K562 (cell line): ENCODE measurements around a stretch of chr5.

GRCh38 chr5:155156648-155157067 is 143.1 kb downstream of the KIF4B start:
- RAMPAGE, long total RNA: no peak
- RRBS: no CpG with 5 or more reads among the region's 4 CpGs
PRO-cap:
- standard: no peak
- CoPRO, capped RNA only, 2 experiments: no peak in any of the 2 experiments
- CoPRO, capped and uncapped RNA, 2 experiments: no peak in any of the 2 experiments
- CoPRO, uncapped RNA only, 2 experiments: no peak in any of the 2 experiments
CAGE:
- cytosol, long polyA plus RNA: no peak
- long polyA plus RNA: no peak
- nucleolus, long total RNA: no peak
- nucleus, long polyA plus RNA: no peak

DNA sequence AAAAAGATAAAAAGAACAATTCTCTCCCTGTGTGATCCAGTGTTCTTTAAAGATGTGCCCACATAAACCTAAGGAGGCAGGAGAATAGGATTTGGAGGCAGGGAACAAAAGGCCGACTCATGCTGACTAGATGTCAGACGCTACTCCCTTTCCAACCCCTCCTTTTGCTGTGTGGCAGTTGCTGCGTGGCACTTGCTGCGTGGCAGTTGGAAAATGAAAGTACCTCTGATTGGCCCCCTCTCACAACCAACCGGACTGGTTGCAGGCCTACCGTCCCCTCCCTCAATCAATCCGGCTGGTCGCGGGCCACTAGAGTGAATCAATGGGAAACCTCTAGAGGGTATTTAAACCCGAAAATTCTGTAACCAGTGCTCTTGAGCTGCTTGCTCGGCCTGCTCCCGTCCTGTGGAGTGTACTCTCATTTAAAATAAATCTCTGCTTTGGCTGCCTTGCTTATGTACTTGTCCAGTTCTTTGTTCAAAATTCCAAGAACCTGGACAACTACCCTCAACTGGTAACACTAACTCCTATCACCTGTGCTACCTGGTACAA is 551.1 kb downstream of the KIF4B start:
- RAMPAGE, long total RNA: no peak
- RRBS: no CpG with 5 or more reads among the region's 12 CpGs
PRO-cap:
- standard: no peak
- CoPRO, capped RNA only, 2 experiments: no peak in any of the 2 experiments
- CoPRO, capped and uncapped RNA, 2 experiments: no peak in any of the 2 experiments
- CoPRO, uncapped RNA only, 2 experiments: no peak in any of the 2 experiments
CAGE:
- cytosol, long polyA plus RNA: no peak
- long polyA plus RNA: no peak
- nucleolus, long total RNA: no peak
- nucleus, long polyA plus RNA: no peak

DNA sequence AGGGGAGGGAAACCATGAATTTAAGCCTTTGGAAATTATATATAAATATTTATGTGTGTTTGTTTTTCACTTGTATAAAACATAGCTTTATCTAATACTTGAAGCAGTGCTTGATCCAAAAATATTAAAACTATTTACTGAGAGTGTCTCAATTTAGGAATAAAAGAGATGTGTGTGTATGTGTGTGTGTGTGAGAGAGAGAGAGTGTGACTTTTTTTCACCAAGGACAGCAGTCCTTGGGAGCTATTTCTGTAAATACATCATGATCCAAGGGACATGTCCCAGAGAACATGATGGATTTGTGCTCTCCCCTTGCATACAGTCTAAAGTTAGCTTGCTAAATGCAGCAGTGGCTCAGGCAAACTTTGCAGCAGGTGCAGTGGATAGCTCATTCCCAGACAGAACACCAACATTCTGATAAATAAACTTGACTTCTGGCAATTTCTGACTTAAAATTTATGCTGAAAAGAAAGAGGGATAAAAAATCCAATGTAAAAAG is 55.5 kb upstream of the SGCD start:
- RAMPAGE, long total RNA: no peak
PRO-cap:
- standard: no peak
- CoPRO, capped RNA only, 2 experiments: no peak in any of the 2 experiments
- CoPRO, capped and uncapped RNA, 2 experiments: no peak in any of the 2 experiments
- CoPRO, uncapped RNA only, 2 experiments: no peak in any of the 2 experiments
CAGE:
- cytosol, long polyA plus RNA: no peak
- long polyA plus RNA: no peak
- nucleolus, long total RNA: no peak
- nucleus, long polyA plus RNA: no peak

GRCh38 chr5:156581812-156582765 is 255.1 kb downstream of the SGCD start:
- RAMPAGE, long total RNA: no peak
- RRBS: no CpG with 5 or more reads among the region's 5 CpGs
PRO-cap:
- standard: no peak
- CoPRO, capped RNA only, 2 experiments: no peak in any of the 2 experiments
- CoPRO, capped and uncapped RNA, 2 experiments: no peak in any of the 2 experiments
- CoPRO, uncapped RNA only, 2 experiments: no peak in any of the 2 experiments
CAGE:
- cytosol, long polyA plus RNA: no peak
- long polyA plus RNA: no peak
- nucleolus, long total RNA: no peak
- nucleus, long polyA plus RNA: no peak

DNA sequence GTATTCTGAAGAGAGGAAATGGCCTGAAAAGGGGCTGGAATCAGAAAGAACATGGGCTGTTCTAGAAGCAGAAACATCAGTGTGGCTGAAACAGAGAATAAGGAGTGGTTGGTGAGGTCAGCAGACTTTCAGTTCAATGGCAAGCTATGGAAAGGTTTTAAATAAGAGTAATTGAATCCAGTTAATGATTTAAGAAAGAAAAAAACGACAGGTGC is 16.1 kb upstream of the HAVCR1 start:
- RAMPAGE, long total RNA: no peak
- RRBS: no CpG with 5 or more reads among the region's 1 CpG
PRO-cap:
- standard: no peak
- CoPRO, capped RNA only, 2 experiments: no peak in any of the 2 experiments
- CoPRO, capped and uncapped RNA, 2 experiments: no peak in any of the 2 experiments
- CoPRO, uncapped RNA only, 2 experiments: no peak in any of the 2 experiments
CAGE:
- cytosol, long polyA plus RNA: no peak
- long polyA plus RNA: no peak
- nucleolus, long total RNA: no peak
- nucleus, long polyA plus RNA: no peak

- RAMPAGE, long total RNA: no peak
- RRBS: no CpG with 5 or more reads among the region's 5 CpGs
PRO-cap:
- standard: no peak
- CoPRO, capped RNA only, 2 experiments: no peak in any of the 2 experiments
- CoPRO, capped and uncapped RNA, 2 experiments: no peak in any of the 2 experiments
- CoPRO, uncapped RNA only, 2 experiments: no peak in any of the 2 experiments
CAGE:
- cytosol, long polyA plus RNA: no peak
- long polyA plus RNA: no peak
- nucleolus, long total RNA: no peak
- nucleus, long polyA plus RNA: no peak
These were observed 430 bp downstream of the HAVCR2 start for GRCh38 chr5:157108369-157108859.

GRCh38 chr5:157139080-157139522 is 3.6 kb downstream of the MED7 start:
- RAMPAGE, long total RNA: no peak
- RRBS: no CpG with 5 or more reads among the region's 5 CpGs
PRO-cap:
- standard: no peak
- CoPRO, capped RNA only, 2 experiments: no peak in any of the 2 experiments
- CoPRO, capped and uncapped RNA, 2 experiments: no peak in any of the 2 experiments
- CoPRO, uncapped RNA only, 2 experiments: peak in 1 of 2 experiments; most common minus-strand start chr5:157139318 (in 1)
CAGE:
- cytosol, long polyA plus RNA: no peak
- long polyA plus RNA: no peak
- nucleolus, long total RNA: no peak
- nucleus, long polyA plus RNA: no peak

GRCh38 chr5:157256471-157257133 is 9.3 kb upstream of the CYFIP2 start:
- RAMPAGE, long total RNA: no peak
- RRBS: no CpG with 5 or more reads among the region's 2 CpGs
PRO-cap:
- standard: no peak
- CoPRO, capped RNA only, 2 experiments: no peak in any of the 2 experiments
- CoPRO, capped and uncapped RNA, 2 experiments: no peak in any of the 2 experiments
- CoPRO, uncapped RNA only, 2 experiments: no peak in any of the 2 experiments
CAGE:
- cytosol, long polyA plus RNA: no peak
- long polyA plus RNA: no peak
- nucleolus, long total RNA: no peak
- nucleus, long polyA plus RNA: no peak

- RAMPAGE, long total RNA: no peak
- RRBS: no CpG with 5 or more reads among the region's 11 CpGs
PRO-cap:
- standard: no peak
- CoPRO, capped RNA only, 2 experiments: no peak in any of the 2 experiments
- CoPRO, capped and uncapped RNA, 2 experiments: no peak in any of the 2 experiments
- CoPRO, uncapped RNA only, 2 experiments: no peak in any of the 2 experiments
CAGE:
- cytosol, long polyA plus RNA: no peak
- long polyA plus RNA: no peak
- nucleolus, long total RNA: no peak
- nucleus, long polyA plus RNA: no peak
These were observed 968 bp downstream of the FNDC9 start for GRCh38 chr5:157344397-157345021.

DNA sequence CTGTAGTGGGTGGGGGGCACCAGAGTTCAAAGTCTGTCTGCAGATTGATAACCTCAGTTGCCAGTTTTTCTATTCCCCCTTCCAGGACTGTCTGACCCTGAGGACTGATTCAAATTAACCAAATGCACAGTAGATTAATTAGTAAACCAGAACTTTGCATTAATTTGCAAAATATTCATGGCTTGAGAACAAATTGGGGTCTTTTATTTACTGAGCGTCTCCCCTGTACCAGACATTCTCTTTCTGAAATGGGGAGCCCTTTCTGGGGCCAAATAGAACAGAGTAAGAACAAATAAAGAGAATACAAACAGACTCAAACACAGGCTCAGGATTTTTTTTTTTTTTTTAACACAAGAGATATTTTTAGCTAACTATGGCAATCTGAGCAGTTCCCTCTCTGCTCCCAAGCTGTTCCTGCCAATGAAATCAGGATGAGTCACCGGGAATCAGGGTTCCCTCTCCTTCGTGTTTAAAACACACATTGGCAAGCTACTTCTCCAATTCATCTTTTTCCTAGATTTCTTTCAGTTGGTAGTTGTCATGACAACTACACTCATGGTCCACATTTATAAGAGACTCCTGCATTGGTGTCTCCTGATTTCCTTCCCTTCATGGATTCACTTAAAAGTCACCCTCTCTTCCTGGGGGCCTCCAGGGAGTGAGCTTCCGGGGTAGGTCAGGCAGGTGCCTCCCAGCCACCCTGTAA is 42.0 kb upstream of the FNDC9 start:
- RAMPAGE, long total RNA: no peak
- RRBS: no CpG with 5 or more reads among the region's 4 CpGs
PRO-cap:
- standard: no peak
- CoPRO, capped RNA only, 2 experiments: no peak in any of the 2 experiments
- CoPRO, capped and uncapped RNA, 2 experiments: no peak in any of the 2 experiments
- CoPRO, uncapped RNA only, 2 experiments: no peak in any of the 2 experiments
CAGE:
- cytosol, long polyA plus RNA: no peak
- long polyA plus RNA: no peak
- nucleolus, long total RNA: no peak
- nucleus, long polyA plus RNA: no peak

DNA sequence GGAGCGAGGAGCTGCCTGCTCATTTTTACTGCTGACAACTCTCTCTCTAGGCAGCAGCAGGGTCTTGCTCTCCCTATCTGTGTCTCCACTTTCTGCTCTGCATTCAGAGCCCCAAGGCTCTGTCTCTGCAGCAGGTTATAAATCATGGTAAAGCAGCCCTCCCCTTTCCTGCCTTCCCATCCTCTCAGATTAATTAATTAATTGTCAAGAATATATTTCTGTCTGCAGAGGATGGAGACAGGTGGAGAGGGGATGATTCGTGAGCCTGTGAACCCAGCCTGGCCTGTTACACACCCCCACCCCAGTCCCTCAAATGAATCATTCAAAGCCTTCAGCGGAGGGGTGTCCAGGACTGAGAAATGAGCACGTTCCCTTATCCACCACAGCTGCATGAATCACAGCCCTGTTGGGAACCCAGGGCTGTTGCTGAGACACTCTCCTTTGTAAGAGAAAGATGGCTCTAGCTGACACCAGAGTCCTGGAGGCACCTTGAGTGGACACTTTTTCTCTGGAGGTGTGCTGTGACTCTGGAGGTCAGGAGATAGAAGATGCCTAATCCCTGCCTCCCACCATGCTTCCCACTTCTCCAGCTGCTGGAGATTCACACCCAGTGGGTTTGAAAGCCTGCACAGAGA is 56.0 kb downstream of the NIPAL4 start:
- RAMPAGE, long total RNA: no peak
- RRBS: no CpG with 5 or more reads among the region's 4 CpGs
PRO-cap:
- standard: no peak
- CoPRO, capped RNA only, 2 experiments: no peak in any of the 2 experiments
- CoPRO, capped and uncapped RNA, 2 experiments: no peak in any of the 2 experiments
- CoPRO, uncapped RNA only, 2 experiments: no peak in any of the 2 experiments
CAGE:
- cytosol, long polyA plus RNA: no peak
- long polyA plus RNA: no peak
- nucleolus, long total RNA: no peak
- nucleus, long polyA plus RNA: no peak

DNA sequence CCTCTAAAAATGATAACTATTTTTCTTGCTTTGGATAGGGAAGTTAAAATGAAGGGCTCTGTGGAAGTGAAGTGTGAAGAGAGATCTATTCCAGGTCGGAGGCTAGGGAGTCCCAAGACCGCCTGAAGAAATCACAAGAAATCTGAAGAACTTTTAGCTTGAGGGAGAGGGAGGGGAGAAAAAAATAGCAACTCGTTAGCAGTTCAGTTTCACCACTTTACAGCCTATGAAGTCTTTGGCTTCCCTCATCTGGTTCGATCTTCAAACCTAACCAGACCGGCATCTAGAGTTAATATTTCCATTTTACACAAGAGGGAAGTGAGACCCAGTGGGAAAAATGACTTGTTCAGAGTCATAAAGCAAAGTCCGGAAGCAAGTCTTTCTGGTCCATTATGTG is 865 bp upstream of the C5orf52 start:
- RAMPAGE, long total RNA: no peak
- RRBS: no CpG with 5 or more reads among the region's 6 CpGs
PRO-cap:
- standard: no peak
- CoPRO, capped RNA only, 2 experiments: no peak in any of the 2 experiments
- CoPRO, capped and uncapped RNA, 2 experiments: no peak in any of the 2 experiments
- CoPRO, uncapped RNA only, 2 experiments: no peak in any of the 2 experiments
CAGE:
- cytosol, long polyA plus RNA: no peak
- long polyA plus RNA: no peak
- nucleolus, long total RNA: no peak
- nucleus, long polyA plus RNA: no peak

- RAMPAGE, long total RNA: no peak
- RRBS: no CpG with 5 or more reads among the region's 5 CpGs
PRO-cap:
- standard: no peak
- CoPRO, capped RNA only, 2 experiments: no peak in any of the 2 experiments
- CoPRO, capped and uncapped RNA, 2 experiments: no peak in any of the 2 experiments
- CoPRO, uncapped RNA only, 2 experiments: no peak in any of the 2 experiments
CAGE:
- cytosol, long polyA plus RNA: no peak
- long polyA plus RNA: no peak
- nucleolus, long total RNA: no peak
- nucleus, long polyA plus RNA: no peak
These were observed 260.9 kb upstream of the CLINT1 start for GRCh38 chr5:158119842-158120339.

DNA sequence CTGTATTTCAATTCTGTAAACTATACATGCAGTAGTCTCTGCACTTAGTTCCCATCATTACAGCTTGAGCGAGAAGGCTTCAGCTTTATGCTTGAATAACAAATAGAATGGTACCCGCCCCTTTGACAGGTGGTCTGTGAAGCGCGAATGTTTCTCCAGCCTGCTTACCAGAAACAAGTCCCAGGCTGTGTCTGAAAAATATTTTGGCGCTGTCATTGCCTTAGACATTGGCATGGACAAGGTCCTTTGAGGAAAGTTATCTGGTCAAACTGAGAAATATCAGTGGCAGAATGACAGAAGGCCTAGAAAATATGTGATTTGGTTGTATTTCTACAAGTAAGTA is 562.5 kb upstream of the CLINT1 start:
- RAMPAGE, long total RNA: no peak
- RRBS: no CpG with 5 or more reads among the region's 5 CpGs
PRO-cap:
- standard: no peak
- CoPRO, capped RNA only, 2 experiments: no peak in any of the 2 experiments
- CoPRO, capped and uncapped RNA, 2 experiments: no peak in any of the 2 experiments
- CoPRO, uncapped RNA only, 2 experiments: no peak in any of the 2 experiments
CAGE:
- cytosol, long polyA plus RNA: no peak
- long polyA plus RNA: no peak
- nucleolus, long total RNA: no peak
- nucleus, long polyA plus RNA: no peak

- RAMPAGE, long total RNA: no peak
- RRBS: 4% methylated on average over 2 of the region's 12 CpGs
PRO-cap:
- standard: no peak
- CoPRO, capped RNA only, 2 experiments: no peak in any of the 2 experiments
- CoPRO, capped and uncapped RNA, 2 experiments: no peak in any of the 2 experiments
- CoPRO, uncapped RNA only, 2 experiments: no peak in any of the 2 experiments
CAGE:
- cytosol, long polyA plus RNA: no peak
- long polyA plus RNA: no peak
- nucleolus, long total RNA: no peak
- nucleus, long polyA plus RNA: no peak
These were observed 422.6 kb downstream of the EBF1 start for GRCh38 chr5:158676993-158677580.

DNA sequence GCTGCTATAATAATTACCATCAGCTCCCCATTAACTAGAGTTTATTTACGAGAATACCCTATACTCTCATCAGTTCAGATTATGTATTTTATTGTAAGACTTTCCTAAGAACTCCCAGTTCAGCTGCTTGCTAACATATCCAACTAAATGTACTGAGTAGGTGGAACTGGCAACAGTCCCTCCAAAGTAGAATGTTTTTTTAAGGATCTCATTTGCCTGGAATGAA is 297.0 kb downstream of the EBF1 start:
- RAMPAGE, long total RNA: no peak
- RRBS: no CpG with 5 or more reads among the region's 1 CpG
PRO-cap:
- standard: no peak
- CoPRO, capped RNA only, 2 experiments: no peak in any of the 2 experiments
- CoPRO, capped and uncapped RNA, 2 experiments: no peak in any of the 2 experiments
- CoPRO, uncapped RNA only, 2 experiments: no peak in any of the 2 experiments
CAGE:
- cytosol, long polyA plus RNA: no peak
- long polyA plus RNA: no peak
- nucleolus, long total RNA: no peak
- nucleus, long polyA plus RNA: no peak

- RAMPAGE, long total RNA: no peak
- RRBS: no CpG with 5 or more reads among the region's 5 CpGs
PRO-cap:
- standard: no peak
- CoPRO, capped RNA only, 2 experiments: no peak in any of the 2 experiments
- CoPRO, capped and uncapped RNA, 2 experiments: no peak in any of the 2 experiments
- CoPRO, uncapped RNA only, 2 experiments: no peak in any of the 2 experiments
CAGE:
- cytosol, long polyA plus RNA: no peak
- long polyA plus RNA: no peak
- nucleolus, long total RNA: no peak
- nucleus, long polyA plus RNA: no peak
These were observed 88.1 kb downstream of the EBF1 start for GRCh38 chr5:159011611-159012050.

DNA sequence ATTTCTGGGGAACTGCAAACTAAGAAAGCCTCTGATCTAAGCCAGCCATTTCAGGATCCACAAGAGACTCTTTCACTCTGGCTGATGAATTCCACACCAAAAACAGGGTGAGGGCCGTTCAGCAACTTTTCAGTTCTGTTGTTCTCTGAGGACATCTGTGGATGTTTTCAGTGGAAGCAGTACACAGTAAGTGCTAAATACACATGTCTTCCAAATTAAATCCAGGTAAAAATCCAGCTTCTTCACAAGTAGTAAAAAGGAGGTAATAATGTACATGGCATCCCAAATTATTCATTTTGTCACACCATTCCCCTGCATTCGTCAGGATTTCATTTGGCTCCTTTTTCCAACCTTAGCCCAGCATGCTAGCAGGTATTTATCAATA is 51.0 kb downstream of the EBF1 start:
- RAMPAGE, long total RNA: no peak
- RRBS: no CpG with 5 or more reads among the region's 2 CpGs
PRO-cap:
- standard: no peak
- CoPRO, capped RNA only, 2 experiments: no peak in any of the 2 experiments
- CoPRO, capped and uncapped RNA, 2 experiments: no peak in any of the 2 experiments
- CoPRO, uncapped RNA only, 2 experiments: no peak in any of the 2 experiments
CAGE:
- cytosol, long polyA plus RNA: no peak
- long polyA plus RNA: no peak
- nucleolus, long total RNA: no peak
- nucleus, long polyA plus RNA: no peak

DNA sequence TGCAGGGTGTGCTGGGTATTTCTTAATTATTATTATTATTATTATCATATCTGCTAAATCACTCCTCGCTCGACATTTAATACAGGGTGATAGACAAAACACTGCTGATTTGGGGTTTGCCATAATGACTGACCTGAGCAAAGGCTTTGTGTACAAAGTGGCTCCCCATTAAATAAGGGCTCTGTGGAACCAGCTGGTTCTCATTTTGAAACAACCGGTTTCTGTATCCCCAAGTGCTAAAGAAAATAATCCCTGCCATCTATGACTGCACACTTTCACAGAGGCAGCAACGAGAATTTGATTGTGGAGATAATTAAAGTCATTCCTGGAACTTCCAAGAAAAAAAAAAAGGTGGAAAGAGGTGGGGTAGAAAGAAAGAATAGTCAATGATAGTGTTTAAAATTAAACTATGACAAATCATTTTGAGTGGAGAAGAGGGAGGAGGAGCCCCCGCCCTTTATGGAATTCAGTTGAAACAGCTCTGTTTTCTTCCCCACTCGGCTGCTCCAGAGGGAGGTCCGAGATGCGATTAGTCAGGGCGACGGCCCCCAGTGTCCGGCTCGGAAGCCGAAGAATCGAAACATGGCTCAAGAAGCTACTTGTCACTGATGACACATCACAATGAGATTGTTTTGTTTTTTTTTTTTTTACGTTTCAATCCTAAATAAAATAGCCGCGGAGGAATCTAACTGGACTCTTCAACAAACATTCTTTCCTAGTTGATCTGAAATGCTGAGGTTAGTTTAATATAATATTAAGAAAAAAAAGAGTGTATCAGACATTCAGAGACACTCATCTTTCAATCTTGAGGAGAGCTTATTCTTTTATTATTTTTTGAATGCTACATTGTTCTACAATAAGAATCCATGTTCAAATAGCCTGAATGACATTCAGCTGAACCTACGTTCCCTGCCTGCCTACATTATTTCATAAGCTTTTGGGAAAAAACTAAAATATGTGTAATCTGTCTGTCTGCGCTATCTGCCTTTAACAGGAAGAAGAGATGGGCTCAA is 38.3 kb downstream of the EBF1 start:
- RAMPAGE, long total RNA: no peak
- RRBS: no CpG with 5 or more reads among the region's 19 CpGs
PRO-cap:
- standard: no peak
- CoPRO, capped RNA only, 2 experiments: no peak in any of the 2 experiments
- CoPRO, capped and uncapped RNA, 2 experiments: no peak in any of the 2 experiments
- CoPRO, uncapped RNA only, 2 experiments: no peak in any of the 2 experiments
CAGE:
- cytosol, long polyA plus RNA: no peak
- long polyA plus RNA: no peak
- nucleolus, long total RNA: no peak
- nucleus, long polyA plus RNA: no peak